Umbilical cord (tissue), 2 donors: ENCODE results near the genes SPP1 and PKD2.

- RAMPAGE, long total RNA = start-site peak on the plus strand at chr4:87975710-87975740, 3,992 and 53,383 reads in 2 replicates
Measured at GRCh38 chr4:87975337-87975998, at the start of gene SPP1. SPP1 (plus strand) TSS chr4:87975714.

- RAMPAGE, long total RNA = no peak
Measured at GRCh38 chr4:88007168-88007819, at the start of gene PKD2. PKD2 (plus strand) TSS chr4:88007635.

DNA sequence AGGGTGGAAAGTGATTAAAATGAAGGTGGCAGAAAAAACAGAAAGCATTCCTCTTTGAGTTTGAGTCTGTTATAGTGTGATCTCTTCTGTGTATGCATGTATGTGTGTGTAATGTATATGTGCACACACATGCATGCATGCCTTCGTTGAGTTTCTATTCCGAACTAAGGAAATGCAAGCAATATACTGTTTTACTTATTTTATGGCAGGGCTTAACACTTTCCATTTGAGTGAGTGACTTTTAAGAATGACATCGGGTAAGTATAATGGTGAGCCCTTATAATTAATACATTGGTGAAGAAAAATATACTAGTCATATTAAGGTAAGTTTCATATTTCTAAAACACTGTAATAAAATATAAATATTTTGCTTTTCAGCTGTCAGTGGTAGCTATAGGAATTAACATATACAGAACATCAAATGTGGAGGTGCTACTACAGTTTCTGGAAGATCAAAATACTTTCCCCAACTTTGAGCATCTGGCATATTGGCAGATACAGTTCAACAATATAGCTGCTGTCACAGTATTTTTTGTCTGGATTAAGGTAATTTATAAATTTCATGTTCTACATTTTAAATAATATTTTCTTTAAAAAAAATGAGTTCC, 44.3 kb downstream of the PKD2 start:
- RAMPAGE, long total RNA = no peak

- RAMPAGE, long total RNA = no peak
Measured at GRCh38 chr4:88061646-88062184, 54.3 kb downstream of the PKD2 start.

DNA sequence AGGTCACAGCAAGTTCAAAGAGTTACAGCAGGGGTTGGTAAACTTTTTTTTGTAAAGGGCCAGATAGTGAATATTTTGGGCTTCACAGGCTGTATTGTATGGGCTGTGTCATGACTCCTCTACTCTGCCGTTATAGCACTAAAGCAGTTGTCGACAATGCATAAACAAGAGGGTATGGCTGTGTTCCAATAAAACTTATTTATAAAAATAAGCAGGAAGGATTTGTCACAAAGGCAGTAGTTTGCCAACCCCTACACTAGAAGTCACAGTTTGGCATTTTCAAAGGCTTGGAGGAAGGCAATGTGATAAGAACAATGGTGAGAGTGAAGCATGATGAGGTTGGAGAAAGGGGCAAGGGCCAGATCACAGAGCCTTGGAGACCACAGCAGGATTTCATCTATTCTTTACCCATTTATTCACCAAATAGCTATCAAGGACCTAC, 59.2 kb downstream of the PPM1K start:
- RAMPAGE, long total RNA = no peak

GRCh38 chr4:88463301-88464036, 6.5 kb downstream of the HERC5 start:
- RAMPAGE, long total RNA = no peak

- RAMPAGE, long total RNA = no peak
Measured at GRCh38 chr4:88734518-88734941, 36.9 kb upstream of the NAP1L5 start.

DNA sequence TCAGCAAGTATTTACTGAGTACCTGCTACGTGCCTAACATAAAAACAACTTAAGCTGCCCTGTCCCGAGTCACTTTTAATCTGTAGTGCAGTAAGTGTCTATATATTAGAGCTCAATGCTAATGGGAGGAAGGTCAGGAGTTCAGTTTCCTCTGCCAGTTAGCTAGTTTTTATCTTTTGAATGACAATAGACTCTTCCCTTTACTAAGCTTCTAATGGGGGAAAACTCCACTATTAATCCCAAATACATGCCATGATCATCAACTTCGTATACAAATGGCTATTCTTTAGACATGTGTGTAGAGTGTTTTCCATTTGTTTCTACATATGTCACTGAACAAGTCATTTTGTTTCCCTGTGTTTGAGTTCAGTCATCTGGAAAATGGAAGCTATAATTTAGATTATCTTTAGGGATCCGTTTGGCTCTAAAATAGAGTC, 118.8 kb upstream of the NAP1L5 start:
- RAMPAGE, long total RNA = no peak

- RAMPAGE, long total RNA = no peak
Measured at GRCh38 chr4:88843062-88843396, 145.4 kb upstream of the NAP1L5 start.

DNA sequence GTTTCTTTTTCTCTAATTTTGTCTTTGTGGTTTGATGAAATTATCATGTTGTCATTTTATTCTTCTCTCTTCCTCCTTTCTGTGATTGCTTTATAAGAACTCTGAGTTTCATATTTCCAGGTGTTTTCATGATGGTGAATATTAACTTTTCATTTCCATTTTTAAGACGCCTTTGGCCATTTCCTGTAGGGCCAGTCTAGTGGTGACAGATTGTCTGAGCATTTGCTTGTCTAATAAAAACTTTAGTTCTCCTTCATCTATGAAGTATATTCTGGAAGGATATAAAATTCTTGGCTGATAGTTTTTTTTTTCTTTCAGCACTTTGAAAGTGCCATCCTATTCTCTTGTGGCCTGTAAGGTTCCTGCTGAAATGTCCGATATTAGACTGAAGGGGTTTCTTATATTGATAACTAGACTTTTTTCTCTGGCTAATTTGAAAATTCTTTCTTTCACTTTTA, 128.1 kb downstream of the FAM13A start:
- RAMPAGE, long total RNA = no peak

DNA sequence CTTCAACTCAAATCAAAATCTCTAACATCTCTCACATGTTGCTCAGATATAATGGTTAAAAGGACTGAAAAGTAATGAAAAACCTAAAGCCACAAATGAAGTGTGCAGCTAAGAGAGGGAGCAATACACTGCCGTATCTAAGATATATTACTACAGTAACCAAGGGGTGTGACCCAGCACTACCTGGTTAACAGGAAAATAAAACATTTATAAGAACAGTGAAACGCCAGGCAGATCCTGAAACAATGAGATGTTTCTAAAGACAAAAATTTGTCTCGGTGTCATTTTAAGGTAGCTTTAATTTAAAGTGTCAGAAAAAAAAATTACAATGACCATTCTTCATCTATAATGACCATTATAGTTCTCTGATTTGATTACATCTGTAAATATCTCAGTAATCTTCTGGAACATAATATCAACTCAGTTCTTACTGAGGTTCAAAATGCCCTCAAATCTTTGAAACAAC, 27.2 kb downstream of the FAM13A start:
- RAMPAGE, long total RNA = no peak

- RAMPAGE, long total RNA = no peak
Measured at GRCh38 chr4:89117150-89117438, 5.8 kb downstream of the TIGD2 start.

DNA sequence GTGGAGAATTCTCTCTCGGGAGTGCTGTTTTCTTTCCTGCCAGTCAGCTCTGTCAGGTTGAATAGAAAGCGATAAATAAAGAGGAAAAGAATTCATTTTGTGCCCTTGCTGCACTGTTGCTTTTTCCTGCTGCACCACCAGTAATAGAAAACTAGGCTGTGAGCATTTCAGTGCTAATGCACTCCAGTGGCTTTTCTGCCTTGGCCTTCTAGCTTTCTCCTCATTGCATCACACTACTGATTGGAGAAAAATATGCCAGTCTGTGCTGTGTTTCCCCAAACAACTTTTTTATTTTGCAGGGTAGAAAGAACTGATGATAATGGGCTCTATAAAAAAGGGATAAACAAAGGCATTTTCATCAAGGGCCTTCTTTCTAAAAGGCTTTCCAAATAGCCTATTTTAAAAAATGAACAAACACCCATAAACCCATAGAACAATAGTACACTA, 86.4 kb downstream of the GPRIN3 start:
- RAMPAGE, long total RNA = no peak

DNA sequence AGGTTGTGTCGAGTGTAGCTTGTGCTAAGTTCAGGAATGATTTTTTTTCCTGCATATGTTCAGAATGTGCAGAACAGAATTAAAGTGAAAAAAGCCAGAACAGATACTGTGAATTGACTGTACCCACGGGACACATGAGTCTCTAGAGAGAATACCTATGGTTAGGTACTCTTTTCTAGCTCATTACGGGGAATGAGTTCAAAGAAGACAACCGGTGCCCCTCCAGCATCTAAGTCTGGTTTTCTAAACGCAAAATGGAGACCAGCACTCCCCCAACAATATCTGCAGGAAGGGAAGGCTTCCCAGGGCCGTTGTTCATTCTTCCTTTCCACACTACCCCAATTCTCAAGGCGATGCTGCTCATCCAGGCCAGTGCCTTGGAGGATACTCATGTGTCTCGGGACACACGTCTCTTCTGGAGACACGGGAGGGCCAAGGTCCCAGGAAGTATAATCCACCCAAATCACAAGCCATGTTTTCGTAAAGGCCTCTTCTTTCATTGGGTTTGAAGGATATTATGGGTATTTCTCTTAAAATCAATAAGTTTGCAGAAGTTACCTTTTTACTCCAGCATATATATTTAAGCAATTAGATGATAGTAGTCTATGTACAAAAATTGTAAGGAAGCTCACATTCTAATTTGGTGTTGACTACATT, 61.4 kb downstream of the GPRIN3 start:
- RAMPAGE, long total RNA = no peak

- RAMPAGE, long total RNA = no peak
Measured at GRCh38 chr4:89274173-89275197, 33.1 kb downstream of the GPRIN3 start.

- RAMPAGE, long total RNA = no peak
Measured at GRCh38 chr4:89308206-89308610, 608 bp upstream of the GPRIN3 start.

- RAMPAGE, long total RNA = no peak
Measured at GRCh38 chr4:89490779-89491093, 183.1 kb upstream of the GPRIN3 start.

GRCh38 chr4:89753453-89753796, 83.5 kb downstream of the SNCA start:
- RAMPAGE, long total RNA = no peak

- RAMPAGE, long total RNA = no peak
Measured at GRCh38 chr4:89898287-89898971, 3.8 kb downstream of the MMRN1 start.

DNA sequence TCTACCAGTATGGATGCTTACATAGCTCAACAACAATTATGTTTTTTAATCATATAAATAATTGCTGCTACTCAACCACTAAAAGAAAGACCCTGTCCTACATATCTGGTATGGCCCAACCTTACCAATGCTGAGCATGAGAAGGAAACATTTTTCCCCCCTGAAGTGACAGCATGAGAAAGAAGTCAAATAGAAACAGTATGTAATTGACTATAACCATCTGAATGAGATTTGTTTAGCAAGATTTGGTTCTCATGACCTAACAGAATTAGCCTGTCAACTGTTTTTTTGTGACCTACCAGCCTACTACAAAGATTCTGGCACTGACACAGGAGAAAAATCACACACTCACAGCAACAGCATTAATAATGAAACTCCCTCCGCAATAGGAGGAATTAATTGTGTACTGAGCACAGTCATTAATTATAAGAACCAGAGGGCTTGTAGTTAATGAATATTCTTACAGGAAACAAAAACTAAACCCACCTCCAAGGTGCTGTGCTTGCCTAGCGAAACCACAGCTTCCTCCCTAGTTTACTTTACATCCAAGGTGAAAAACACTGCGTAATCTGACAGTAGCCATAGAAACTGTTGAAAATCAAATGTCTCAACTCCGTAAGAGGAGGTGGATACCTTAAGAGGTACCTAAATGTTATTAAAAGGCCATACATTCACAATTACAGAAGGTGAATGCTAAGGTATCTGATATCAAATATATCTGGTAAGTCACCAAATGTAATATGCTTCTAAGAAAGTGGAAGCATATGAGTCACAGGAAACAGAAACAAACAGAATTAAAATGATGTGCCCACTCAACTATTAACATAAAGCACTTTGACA, 34.9 kb downstream of the MMRN1 start:
- RAMPAGE, long total RNA = no peak